AG09319 (cell line): Measurements from ENCODE around the gene SURF1.

- RRBS, result no CpG with 5 or more reads among the region's 12 CpGs
Observed at GRCh38 chr9:132970576-132971288, 7.8 kb upstream of the GFI1B start.

DNA sequence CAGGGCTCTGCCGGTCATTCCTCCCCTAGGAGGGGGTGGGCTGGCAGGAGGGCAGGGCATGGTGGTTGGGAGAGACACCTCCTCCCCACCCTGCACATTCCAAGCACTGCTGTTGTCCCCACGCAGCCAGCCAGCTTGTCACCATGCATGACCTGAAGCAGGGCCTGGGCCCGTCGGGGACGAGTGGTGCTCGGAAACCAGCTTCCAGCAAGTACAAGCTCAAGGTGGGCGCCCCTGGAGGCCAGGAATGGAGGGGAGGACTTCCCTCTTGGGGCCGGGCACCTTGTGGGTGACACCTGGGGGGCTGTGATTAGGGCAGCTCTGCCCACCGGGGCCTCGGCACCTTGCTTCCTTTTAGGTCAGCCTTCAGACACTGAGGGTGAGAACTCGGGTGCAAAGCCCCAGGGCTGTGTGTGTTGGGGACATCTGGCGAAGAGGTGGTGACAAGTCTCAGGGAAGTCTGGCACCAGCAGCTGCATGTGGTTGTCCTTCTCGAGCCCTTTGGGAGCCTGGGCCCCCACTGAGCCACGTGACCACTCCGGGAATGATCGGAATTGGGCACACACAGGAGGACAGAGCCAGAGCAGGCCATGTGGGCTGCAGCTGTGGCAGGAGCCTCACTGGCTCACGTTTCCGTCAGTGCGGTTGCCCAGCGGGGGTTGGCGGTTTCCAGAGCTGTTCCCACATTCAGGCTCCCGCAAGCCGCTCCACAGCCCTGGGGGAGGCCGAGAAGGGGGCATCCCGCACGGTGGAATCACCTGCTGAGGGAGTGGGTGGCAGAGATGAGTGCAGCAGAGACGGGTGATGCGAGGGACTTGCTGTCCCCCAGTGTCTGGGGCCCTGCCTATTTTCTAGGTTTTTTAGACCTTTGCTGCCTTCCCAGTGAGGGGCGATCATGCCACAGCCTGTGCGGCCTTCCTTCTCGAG lies 6.9 kb upstream of the CEL start:
- RRBS, result 35% methylated on average over 2 of the region's 31 CpGs

DNA sequence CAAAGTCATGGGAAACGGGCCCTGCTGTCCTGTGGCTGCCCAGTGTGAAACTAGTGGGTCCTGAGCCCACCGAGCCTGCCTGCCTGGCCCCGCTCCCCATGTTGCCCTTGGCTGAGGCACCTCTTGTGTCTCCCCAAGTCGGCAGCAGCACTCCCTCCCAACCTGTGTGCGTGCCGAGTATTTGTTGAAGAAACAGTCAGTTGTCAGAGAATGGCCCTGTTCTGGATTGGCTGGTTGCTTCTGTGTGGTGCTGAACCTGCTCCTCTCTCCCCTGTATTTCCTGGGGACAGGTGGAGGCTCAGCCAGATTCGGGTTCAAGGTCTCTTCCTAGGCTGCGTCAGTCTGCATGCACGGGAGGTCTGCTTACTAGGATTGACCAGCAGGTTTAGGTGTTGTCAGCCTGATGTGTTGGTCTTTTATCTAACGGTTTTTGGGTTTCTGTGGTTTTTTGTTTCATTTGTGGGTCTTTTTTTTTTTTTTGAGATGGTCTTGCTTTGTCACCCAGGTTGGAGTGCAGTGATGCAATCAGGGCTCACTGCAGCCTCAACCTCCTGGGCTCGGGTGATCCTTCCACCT lies 3.0 kb upstream of the CEL start:
- RRBS, result no CpG with 5 or more reads among the region's 11 CpGs

GRCh38 chr9:133080959-133081679 lies 19.3 kb downstream of the CEL start:
- RRBS, result 83% methylated on average over 1 of the region's 15 CpGs

- RRBS, result no CpG with 5 or more reads among the region's 13 CpGs
Observed at GRCh38 chr9:133101784-133102376, 19.2 kb downstream of the RALGDS start.

GRCh38 chr9:133103141-133103900 lies 17.7 kb downstream of the RALGDS start:
- RRBS, result no CpG with 5 or more reads among the region's 14 CpGs

- RRBS, result under 1% methylated on average over 6 of the region's 25 CpGs
Observed at GRCh38 chr9:133121381-133121927, 414 bp upstream of the RALGDS start.

DNA sequence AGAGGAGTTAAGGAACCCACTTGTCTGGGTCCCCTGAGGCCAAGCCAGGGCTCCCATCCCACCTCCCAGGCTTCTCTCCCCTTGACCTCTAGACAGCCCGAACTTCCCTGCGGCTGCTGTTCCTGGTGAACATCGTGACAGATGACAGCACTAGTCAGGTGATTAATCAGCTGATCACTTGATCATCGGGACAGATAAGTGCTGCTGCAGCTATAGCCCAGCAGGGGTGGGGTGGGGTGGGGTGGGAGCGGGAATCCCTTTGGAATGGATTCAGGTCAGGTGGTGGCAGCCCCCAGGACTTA lies 18.8 kb upstream of the RALGDS start:
- RRBS, result no CpG with 5 or more reads among the region's 5 CpGs

GRCh38 chr9:133140195-133140470 lies 19.1 kb upstream of the RALGDS start:
- RRBS, result no CpG with 5 or more reads among the region's 3 CpGs

GRCh38 chr9:133148451-133148706 lies 15.3 kb downstream of the GBGT1 start:
- RRBS, result no CpG with 5 or more reads among the region's 11 CpGs

DNA sequence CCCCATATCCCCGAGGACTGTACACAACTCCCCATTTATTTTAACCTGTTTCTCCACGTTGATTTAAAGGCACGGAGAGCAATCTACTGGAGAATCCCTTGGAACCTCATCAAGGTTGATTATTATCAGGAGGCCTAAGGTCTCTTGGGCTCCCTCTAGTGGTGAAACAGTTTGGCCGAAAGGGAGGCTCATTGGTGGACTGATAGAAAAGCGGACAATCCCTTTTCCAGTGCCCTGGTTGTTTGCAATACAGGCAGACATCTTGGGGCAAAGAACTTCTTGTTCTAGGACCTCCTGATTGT lies 16.2 kb upstream of the GBGT1 start:
- RRBS, result no CpG with 5 or more reads among the region's 5 CpGs

DNA sequence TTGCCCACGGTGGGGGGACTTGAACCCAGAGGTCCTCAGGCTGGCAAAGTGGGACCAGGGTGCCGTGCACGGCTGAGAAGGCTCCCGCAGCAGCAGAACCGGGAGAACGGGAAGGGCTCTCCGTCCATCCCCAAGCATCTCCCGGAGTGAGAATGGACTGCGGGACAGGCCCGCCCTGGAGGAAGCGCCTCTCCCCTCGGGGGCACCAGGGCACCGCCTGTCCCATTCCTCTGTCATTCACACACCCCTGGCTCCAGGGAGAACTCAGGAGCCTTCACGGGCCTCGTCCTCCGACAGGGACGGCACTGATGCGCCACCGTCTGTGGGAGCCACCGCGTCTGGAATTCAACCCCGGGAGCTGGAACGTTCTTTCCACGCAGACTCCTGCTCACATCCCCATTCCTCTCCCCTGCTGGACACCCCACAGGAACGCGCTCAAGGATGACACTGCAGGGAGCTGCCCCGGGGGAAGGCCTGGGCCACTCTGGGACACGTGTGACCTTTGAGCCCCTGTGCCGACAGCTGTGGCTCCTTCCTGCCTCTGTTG lies 16.4 kb upstream of the OBP2B start:
- RRBS, result no CpG with 5 or more reads among the region's 29 CpGs

DNA sequence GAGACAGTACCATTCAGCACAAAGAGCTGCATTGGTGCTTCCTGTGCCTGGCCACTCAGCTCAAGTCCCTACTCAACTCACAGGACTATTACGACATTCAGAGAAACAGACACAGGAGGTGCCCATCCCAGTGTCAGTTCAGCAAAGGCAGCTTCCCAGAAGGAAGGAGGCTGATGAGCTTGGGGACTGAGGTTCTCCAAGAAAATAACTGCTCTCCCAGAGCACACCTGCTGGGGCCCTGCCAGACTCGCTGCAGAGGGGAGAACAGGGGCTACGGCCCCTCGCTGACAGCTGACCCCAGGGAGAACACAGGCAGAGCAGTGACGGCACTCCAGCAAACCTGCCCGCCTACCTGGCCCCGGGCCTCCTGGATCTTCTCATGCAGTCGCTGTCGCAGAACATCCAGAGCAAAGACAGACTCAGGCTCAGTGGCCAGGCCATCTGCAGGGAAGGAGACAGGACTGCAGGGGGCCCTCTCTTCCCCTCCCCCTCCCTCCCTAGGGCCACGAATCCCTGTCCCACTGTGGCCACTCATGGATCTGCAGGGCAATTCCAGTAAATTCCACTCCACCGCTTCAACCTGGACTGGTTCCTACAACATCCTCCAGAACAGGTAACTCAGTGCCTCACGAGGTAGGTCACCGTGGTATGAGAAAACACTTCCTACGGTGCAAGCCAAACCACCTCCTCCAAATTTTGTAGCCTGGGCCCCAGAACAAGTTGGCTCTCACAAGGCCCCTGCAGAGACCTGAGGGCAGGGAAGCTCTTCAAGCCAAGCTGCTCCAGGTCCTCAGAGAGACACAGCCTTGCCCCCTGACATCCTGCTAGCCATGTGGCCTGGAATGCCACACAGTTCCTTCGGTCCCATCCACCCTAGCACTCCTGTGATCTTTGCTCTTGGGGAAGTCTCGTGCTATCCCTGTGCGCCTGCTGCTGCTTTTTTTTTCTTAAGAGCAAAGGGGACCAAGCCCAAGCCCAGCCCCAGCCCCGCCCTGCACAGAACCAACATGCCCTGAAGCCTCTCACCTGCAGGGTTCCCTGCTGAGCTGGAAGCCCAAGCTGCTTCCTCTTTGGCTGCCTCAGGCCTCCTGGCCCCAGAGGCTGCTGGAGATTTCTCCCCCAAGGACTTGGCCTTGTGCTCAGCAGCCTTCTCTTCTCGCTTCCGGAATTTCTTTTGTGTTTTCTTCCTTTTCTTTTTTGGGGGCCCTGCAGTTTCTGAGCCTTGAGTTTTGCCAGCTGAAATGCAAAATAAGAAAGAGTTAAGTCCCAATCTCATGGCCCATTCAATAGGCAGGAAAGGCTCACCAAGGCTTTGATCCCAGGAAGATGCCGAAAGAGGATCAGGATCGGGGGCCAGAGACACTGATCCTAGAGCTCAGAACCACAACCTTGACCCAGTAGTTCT lies 2.1 kb downstream of the SURF6 start:
- RRBS, result no CpG with 5 or more reads among the region's 22 CpGs

GRCh38 chr9:133355695-133356780 lies at the start of gene SURF1:
Gene SURF1 (minus strand): TSS chr9:133356487.
- RRBS, result 1% methylated on average over 47 of the region's 89 CpGs

DNA sequence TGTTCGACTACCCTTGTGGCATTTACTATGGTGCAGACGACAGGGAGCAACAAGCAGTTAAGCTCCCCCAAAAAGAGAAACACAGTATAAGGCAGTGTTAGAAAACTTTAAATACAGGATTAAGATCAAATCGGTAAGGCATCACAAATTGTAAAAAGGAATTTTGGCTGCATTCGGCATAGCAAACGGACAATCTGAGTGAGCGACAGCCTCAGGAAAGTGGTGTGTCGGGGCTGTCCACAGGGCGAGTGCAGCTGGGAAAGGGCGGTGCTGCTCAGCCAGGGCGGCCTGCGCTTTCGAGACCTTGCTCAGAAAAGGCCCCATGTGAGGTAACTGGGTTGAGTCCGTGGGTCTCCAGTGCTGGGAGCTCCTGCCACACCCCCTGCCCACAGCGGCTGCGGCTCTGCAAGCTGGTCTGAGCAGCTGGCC lies 5.9 kb downstream of the SURF2 start:
- RRBS, result no CpG with 5 or more reads among the region's 15 CpGs

DNA sequence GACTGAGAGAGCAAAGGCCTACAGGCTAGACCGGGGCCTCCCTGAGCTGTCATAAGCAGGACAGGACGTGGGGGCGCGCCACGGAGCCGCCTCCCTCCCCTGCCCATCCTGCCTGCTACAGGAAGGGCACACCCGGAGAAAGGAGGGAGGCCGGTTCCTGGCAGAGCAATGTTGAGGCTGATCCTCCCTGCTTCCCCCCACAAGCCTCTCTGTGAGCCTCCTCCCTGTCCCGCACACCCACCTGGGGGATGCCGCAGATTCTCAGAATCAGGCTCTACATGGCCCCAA lies 9.0 kb upstream of the SLC2A6 start:
- RRBS, result no CpG with 5 or more reads among the region's 10 CpGs

GRCh38 chr9:133491948-133492601 lies 13.2 kb upstream of the SLC2A6 start:
- RRBS, result no CpG with 5 or more reads among the region's 20 CpGs

GRCh38 chr9:133576843-133577400 lies 32.3 kb downstream of the FAM163B start:
- RRBS, result 45% methylated on average over 10 of the region's 24 CpGs

GRCh38 chr9:133658046-133658561 lies 21.9 kb downstream of the DBH start:
- RRBS, result no CpG with 5 or more reads among the region's 7 CpGs

- RRBS, result no CpG with 5 or more reads among the region's 9 CpGs
Observed at GRCh38 chr9:133713389-133713765, 24.8 kb downstream of the SARDH start.